Lung (tissue), 4 donors: ENCODE measurements around a stretch of chr5.

DNA sequence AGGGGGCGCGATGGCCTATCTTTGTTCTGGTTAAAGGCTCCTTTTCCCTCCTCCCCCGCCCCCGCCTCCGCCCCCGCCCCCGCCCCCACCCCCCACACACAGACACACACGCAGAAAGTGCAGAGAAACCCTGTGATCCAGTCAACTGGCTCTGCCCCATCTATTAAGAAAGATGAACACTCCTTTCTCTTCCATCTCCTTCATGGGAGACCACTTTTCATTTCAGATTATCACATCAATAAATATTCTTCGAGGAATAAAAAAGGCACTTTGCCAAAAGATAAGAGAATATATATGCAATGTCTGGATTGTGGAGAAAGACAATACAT lies 127.0 kb downstream of the TMEM161B start:
- PRO-cap: no peak
- RAMPAGE, long total RNA: no peak
- RRBS: no CpG with 5 or more reads among the region's 9 CpGs

DNA sequence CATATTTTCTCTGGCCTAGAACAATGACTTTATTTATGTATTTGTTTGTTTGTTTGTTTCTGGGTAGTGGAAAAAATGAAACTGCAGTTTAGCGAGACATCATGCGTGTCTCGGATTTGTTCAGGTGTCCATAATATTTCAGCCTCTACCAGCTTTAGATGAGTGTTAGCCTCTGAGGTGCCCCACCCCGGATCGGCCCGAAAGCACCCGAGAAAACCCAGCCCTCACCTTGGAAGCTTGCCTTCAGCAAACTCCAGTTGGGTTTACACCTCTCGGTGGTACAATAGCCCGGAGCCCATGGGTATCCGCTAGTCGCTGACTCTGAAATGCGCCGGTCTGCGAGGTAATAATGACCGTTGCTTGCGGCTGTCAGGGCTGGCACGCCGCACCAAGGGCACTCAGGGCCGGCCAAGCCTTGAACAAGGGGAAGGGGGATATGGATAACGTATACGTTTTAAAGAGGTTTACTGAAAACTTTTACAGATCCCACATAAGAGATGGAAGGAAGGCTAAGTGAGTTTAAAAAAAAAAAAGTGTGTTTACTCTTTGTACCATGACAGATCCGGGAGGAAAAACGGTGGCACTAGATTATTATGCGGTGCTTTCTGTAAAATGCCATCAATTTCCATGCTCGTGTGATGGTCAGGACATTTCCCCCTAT lies 124.4 kb downstream of the TMEM161B start:
- PRO-cap: no peak
- RAMPAGE, long total RNA: no peak
- RRBS: 10% methylated on average over 13 of the region's 25 CpGs

GRCh38 chr5:88145512-88146311 lies 122.9 kb downstream of the TMEM161B start:
- PRO-cap: no peak
- RAMPAGE, long total RNA: no peak
- RRBS: no CpG with 5 or more reads among the region's 23 CpGs

- PRO-cap: no peak
- RAMPAGE, long total RNA: no peak
- RRBS: no CpG with 5 or more reads among the region's 16 CpGs
Observed at GRCh38 chr5:88666737-88667214, 216.2 kb downstream of the MEF2C start.

DNA sequence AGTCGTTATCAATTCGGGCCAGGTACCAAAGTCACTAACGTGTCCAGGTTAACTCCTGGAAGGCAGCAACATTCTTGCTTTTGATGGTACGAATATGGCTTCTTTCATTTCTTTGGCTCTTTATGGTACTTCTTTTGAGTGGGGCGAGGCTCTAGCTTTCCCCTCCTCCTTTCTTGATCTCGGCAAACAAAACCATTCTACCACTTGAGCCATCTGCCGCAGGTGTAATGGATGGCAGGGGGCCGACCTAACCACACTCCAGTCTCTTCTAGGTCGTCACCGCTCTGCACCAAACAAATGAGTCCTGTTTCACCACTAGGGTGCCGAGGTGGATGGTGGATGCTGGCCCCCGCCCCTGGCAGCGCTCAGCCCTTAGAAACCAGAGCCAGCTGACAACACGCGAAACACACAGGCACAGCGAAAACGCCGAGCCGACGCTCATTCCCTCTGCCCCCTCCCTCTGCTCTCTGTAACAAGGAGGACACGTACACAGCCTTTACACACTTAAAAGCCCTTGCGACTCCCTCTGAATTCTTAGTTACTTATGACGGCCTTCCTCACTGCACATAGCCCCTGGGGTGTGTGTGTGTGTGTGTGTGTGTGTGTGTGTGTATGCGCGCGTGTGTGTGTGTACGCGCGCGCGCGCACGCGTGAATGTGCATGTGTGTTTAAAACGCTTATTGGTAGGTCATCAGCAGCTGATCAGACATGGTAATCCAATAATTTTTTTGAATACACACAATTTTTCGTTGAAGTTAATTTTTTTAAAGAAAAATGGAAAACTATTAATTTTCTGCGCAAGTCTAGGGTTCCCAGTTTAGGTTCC lies 199.4 kb downstream of the MEF2C start:
- PRO-cap: no peak
- RAMPAGE, long total RNA: no peak
- RRBS: no CpG with 5 or more reads among the region's 37 CpGs

- PRO-cap: no peak
- RAMPAGE, long total RNA: no peak
- RRBS: no CpG with 5 or more reads among the region's 5 CpGs
Observed at GRCh38 chr5:88823628-88824154, 59.3 kb downstream of the MEF2C start.

DNA sequence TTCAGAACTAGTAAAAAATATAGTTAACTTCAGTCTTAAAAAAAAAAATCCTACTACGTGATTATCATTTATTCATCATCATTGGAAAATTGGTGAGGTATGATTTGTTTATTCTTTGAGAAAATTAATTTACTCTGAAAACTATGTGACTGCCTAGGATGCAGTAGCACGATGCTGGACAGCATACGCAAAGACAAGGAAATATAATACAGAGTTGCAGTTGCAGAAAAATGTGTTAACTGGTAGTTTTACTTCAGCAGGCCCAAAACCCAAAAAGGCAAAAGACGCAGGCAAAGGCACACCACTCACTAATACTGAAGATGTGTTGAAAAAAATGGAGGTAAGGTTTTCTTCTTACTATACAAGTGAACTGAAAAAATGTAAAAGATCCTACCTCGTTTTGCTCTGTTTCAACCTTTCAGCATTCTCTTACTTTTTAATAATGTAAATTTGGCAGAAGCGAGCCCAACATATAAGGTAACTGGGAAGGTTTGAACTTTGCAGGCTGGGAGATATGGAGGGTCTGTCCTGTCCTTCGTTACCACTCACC lies 27.1 kb downstream of the POLR3G start:
- PRO-cap: no peak
- RAMPAGE, long total RNA: no peak
- RRBS: no CpG with 5 or more reads among the region's 7 CpGs

GRCh38 chr5:90642432-90642835 lies 83.8 kb downstream of the ADGRV1 start:
- PRO-cap: no peak
- RAMPAGE, long total RNA: no peak
- RRBS: no CpG with 5 or more reads among the region's 5 CpGs

DNA sequence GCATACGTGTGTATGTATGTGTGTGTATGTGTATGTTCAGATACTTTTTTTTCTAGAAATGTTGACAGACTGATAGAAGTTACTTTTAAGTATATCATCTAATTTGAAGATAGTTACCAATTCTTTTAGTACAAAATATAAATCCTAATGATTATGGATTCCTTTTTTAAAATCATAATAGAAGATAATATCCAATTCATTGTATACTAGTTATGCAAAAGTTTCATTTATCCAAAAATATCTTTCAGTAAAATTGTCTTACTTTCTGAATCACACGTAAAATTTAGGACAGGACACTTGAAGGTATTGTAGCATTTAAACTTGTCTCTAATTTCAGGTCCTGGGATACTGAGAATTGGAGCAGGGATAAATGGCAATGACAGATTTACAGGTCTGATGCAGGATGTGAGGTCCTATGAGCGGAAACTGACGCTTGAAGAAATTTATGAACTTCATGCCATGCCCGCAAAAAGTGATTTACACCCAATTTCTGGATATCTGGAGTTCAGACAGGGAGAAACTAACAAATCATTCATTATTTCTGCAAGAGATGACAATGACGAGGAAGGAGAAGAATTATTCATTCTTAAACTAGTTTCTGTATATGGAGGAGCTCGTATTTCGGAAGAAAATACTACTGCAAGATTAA lies 99.1 kb downstream of the ADGRV1 start:
- PRO-cap: no peak
- RAMPAGE, long total RNA: no peak
- RRBS: no CpG with 5 or more reads among the region's 8 CpGs

- PRO-cap: no peak
- RAMPAGE, long total RNA: no peak
- RRBS: no CpG with 5 or more reads among the region's 31 CpGs
Observed at GRCh38 chr5:90667808-90668816, 109.5 kb downstream of the ADGRV1 start.

- PRO-cap: no peak
- RAMPAGE, long total RNA: no peak
- RRBS: no CpG with 5 or more reads among the region's 6 CpGs
Observed at GRCh38 chr5:90871268-90872272, 313.0 kb downstream of the ADGRV1 start.

DNA sequence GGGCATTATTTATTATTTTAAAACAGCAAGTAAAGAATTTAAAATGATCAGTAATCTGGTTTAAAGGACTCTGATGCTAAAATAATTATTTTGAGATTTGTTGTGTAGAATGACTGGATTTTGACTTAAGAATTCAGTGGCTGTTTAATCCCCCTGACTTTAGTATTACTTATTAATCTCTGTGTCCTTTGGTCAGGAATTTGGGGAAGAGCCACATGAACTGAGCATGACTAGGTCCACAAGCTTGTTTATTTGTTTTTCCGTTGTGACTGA lies 356.6 kb downstream of the ADGRV1 start:
- PRO-cap: no peak
- RAMPAGE, long total RNA: no peak
- RRBS: no CpG with 5 or more reads among the region's 1 CpG

- PRO-cap: no peak
- RAMPAGE, long total RNA: no peak
- RRBS: no CpG with 5 or more reads among the region's 7 CpGs
Observed at GRCh38 chr5:90964997-90965721, 406.6 kb downstream of the ADGRV1 start.

DNA sequence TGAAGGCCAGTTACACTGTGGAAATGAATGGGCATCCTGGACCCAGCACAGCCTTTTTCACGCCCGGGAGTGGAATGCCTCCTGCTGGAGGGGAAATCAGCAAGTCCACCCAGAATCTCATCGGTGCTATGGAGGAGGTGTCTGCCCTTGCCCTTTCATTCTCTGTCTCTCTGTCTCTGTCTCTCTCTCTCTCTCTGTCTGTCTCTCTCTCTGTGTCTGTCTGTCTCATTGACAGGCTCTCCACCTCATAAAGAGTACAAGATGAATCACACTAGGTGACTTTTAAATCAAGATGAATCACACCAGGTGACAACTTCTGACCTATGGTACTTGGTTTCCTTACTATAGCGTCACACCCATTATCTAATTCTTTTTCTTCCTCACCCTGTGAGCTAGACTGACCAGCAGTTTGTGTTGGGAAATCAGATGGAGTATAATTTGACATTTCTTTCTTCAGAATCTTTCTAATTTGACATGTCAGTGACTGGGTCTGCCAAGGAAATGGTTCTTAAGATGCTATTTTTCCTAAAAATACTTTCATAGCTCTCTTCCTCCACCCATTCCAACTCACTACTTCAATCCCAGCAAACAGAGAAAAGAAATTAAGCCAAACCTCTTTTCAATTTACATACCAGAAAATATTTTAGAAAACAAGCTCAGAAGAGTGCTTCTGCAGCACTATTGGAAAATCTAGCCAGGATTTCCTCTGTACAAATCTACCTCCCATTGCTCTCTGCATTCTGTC lies 232.9 kb downstream of the ARRDC3 start:
- PRO-cap: no peak
- RAMPAGE, long total RNA: no peak
- RRBS: no CpG with 5 or more reads among the region's 4 CpGs

- PRO-cap: no peak
- RAMPAGE, long total RNA: no peak
- RRBS: no CpG with 5 or more reads among the region's 2 CpGs
Observed at GRCh38 chr5:91194838-91195175, 188.3 kb downstream of the ARRDC3 start.

- PRO-cap: no peak
- RAMPAGE, long total RNA: no peak
- RRBS: no CpG with 5 or more reads among the region's 8 CpGs
Observed at GRCh38 chr5:91374389-91375583, 8.3 kb downstream of the ARRDC3 start.

DNA sequence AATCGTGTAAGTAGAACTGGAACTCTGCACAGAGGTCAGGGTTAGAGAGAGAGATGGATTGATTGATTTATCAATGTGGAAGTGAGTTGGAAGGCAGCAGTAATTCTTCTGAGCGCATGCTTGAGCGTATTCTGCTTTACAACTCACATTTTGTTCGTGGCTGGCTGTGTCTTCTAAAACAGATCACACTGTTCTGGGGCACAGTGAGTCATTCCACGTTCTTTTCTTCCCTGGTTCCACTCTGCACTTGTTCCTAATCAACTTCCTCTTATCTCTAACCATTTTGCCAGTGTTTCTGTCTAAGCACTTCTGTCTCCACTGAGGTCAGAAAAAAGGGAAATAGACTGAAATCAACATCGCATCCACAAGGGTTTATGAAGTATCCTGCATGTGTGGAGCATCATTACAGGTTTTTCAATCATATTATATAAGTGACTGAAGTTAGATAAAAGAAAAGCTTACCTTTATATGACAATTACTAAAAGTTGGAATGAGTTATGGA lies 86.7 kb upstream of the ARRDC3 start:
- PRO-cap: no peak
- RAMPAGE, long total RNA: no peak
- RRBS: no CpG with 5 or more reads among the region's 6 CpGs

DNA sequence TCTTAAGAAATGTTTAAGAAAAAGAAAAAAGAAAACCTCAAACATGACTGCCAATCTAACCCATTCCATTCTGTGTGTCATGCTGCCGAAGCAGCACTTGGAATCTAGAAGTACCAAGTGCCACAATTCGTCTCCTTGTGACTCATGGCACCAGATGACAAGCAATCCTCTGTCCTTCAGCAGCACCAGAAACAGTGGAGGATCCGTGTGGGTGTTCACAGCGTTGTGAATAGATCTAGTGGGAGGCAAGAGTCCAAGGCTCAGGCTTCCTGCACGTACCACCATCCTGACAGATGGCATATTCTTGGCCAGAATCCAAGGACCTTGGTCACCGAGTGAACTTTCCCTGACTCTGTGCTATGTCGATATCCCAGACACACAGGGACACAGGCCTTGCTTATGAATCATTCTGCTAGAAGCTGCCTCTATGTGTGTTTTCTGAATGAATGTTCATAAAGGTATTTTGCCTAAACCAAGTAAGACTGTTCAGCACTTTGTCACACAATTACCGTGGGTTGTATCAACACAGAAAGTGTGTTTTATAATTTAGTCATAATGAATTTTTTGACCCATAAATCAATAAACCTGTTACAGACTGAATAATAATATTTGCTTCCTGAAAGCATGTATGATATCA lies 504.4 kb upstream of the NR2F1 start:
- PRO-cap: no peak
- RAMPAGE, long total RNA: no peak
- RRBS: no CpG with 5 or more reads among the region's 8 CpGs

DNA sequence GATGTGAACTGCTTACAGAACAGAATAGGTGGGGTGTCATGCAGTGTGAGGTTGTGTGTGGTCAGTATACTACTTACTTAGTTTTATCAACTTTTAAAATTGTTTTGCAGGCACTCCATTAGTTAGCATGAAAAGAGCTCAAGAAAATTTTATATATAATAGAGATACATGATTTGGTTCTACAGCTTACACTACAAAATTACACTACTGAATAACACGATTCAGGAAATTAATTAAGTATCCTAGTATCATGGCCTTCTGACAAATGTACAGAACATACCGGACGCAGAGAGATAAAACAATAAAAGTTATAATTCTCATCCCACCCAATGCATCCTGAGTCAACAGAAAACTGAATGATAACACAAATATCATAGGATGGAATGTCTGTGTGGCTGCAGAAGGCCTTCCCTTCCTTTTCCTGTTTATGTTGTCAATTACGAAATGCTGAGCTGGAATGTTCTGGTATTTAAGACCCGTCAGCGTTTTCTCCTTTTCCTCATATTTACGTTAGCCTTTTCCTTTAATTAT lies 223.9 kb upstream of the NR2F1 start:
- PRO-cap: no peak
- RAMPAGE, long total RNA: no peak
- RRBS: no CpG with 5 or more reads among the region's 7 CpGs

DNA sequence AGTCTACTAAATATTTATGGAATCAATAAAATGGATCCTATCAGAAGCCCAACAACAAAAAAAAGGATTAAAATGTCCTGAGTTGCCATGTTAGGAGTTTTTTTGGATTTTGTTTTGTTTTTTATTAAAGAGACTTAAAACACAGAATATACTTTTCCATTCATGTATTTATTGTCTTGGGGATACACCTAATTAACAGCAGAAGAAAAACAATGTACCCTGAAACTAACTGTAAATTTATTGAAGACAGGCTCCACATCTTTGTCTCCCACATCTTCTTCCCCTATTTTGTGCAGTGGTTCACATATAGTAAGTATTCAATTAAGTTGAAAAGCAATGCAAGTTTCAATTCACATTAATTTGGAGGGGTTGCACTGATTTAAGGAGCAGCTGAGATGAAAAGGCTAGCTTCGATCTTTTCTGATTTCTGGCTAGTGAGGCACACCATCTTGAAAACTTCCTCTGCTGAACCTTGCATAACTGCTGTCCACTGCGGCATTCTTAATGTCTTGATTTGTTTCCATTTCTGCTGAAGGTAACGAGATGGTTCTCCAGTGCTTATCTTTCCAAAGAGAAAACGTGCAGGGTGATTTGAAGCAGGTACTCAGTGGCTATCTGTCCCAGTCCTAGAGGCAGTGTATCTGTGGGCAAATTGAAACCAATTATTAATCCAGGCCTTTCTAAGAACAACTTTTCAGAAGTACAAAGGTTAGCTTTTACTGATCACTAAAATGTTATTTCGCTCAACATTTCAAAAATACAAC lies 172.0 kb upstream of the NR2F1 start:
- PRO-cap: no peak
- RAMPAGE, long total RNA: no peak
- RRBS: no CpG with 5 or more reads among the region's 5 CpGs